Skeletal muscle satellite cell (primary cell): ENCODE measurements around the gene HSD17B13.

GRCh38 chr4:85953475-85953905, 406.4 kb downstream of the MAPK10 start:
- CAGE, long polyA plus RNA = no peak

DNA sequence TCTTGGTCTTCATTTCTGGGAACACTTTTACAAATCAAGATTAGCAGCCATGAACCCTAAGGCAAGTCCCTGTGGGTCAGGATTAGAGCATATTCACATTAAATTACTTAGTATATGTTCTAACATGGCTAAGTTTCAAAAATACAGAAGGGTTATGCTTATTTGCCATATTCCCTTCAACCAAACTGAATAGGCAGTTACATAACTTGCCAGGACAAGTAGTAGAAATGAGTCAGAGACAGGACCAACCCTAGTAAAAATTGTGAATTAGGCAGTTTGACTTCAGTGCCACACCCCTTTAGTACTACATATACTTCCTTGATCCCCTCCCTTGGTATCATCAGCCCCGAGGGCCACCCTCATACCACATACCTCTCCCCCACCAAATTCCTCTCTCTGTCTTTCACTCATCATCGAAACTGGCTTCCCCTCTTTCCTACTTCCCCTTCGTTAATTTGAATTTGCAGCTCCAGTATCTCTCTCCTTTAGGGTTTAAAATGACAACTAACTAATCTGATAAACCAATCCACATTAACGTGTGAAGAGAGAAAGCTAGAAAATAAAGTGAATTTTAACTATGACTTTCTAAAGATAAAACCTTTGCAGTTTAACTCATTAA, 8.0 kb upstream of the PTPN13 start:
- CAGE, long polyA plus RNA = no peak

GRCh38 chr4:86935266-86936045, 645 bp downstream of the AFF1 start:
- CAGE, long polyA plus RNA = no peak

DNA sequence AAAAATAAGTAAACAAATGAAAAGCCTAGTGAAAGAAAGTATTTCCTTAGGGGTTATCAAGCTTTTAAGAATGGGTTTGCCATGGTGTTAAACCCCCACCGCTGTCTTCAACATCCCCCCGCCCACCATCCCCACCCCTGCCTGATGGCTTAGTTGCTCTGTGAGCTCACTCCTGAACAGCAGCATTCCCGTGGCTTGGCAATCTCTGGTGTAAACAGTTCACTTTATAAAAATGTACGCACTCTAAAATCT, 122.9 kb downstream of the AFF1 start:
- CAGE, long polyA plus RNA = no peak

DNA sequence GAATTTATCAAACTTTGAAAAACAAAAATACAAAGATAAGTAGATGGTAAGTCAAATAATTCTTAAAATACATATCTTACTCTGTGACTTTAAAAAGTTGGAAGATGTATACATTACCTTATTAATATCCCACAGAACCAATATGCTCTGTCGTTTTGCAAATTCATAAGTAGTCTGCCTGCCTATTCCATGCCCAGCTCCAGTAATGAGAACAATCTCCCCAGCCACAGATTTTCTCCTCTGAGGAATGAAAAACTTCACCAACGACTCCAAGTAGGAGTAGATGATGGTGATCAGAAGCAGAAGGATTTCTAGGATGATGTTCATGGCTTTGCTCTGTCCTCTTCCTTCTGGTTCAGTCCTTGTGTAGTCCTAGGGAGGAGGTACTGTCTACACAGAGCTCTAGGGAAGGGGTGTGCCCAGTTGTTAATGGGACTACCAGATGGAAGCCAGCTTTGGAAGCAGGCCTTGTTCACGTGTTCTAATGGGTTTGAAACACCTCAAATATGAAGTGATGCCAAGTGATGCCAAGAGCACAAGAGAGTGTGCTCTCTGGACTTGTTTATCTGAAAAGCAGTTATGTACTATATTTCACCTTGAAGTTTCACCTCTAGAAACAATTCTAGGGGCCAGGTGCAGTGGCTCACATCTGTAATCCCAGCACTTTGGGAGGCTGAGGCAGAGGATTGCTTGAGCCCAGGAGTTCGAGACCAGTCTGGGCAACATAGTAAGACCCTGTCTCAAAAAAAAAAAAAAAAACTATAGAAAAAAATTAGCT, at the start of gene HSD17B13:
TSS of gene HSD17B13 (minus strand) at position 368 of the 778 bp plus-strand sequence.
- CAGE, long polyA plus RNA = no peak

- CAGE, long polyA plus RNA = no peak
Observed at GRCh38 chr4:87332632-87333575, 10.2 kb upstream of the HSD17B13 start.

- CAGE, long polyA plus RNA = no peak
Observed at GRCh38 chr4:87389917-87390501, 979 bp downstream of the HSD17B11 start.

GRCh38 chr4:87524353-87524903, 4.7 kb downstream of the SPARCL1 start:
- CAGE, long polyA plus RNA = no peak

DNA sequence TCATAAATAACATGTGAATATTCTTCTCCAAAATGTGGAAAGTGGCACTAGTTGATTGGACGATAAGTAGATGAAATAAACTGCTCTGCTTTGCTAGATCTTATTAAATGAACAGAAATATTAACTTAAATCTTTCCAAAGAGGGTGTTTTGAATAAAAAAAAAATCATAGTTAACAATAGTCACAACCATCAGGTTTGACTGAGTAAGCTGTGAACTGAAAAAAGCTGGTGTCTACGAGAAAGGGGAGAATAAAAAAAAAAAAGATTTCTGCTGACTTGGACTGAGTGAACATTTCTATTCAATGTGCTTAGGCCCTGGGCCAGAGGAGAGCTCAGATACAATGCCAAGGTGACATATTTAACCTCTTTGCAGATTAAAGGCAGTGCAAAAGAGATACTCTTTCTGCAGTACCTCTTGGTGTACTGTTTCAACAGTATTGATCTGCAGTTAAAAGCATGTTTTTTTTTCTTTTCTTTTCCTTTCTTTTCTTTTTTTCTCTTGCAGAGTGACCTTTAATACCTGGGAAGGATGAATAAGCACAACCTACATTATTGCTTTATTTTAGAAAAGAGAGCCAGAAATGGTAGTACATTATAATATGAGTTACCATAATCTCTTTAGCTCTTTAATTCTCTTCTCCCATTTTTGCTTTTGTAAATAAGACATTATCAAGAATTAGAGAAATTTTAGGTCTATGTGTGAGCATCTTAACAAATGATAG, 1.3 kb downstream of the SPARCL1 start:
- CAGE, long polyA plus RNA = no peak

DNA sequence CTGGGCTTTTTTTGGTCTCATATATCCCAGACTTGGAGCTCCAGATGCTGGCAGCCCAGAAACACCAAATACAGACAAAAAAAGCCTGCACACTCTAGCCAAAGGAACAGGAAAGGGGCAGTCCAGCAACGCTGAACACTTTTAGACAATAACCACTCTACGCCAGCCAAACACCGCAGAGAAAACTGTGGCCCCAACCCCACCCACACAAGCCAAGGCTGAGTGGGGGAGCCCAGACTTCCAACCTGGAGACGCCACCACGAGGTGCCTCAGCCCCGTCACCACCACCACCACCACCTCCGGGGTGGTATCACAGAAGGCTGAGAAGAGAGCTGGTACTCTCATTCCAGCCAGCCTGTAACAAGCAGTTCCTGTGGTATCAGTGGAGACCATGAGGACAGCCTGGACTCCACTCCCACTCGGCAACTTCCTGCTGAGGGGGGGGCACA, 22.8 kb downstream of the MEPE start:
- CAGE, long polyA plus RNA = no peak

GRCh38 chr4:88042996-88043805, 35.8 kb downstream of the PKD2 start:
- CAGE, long polyA plus RNA = no peak

DNA sequence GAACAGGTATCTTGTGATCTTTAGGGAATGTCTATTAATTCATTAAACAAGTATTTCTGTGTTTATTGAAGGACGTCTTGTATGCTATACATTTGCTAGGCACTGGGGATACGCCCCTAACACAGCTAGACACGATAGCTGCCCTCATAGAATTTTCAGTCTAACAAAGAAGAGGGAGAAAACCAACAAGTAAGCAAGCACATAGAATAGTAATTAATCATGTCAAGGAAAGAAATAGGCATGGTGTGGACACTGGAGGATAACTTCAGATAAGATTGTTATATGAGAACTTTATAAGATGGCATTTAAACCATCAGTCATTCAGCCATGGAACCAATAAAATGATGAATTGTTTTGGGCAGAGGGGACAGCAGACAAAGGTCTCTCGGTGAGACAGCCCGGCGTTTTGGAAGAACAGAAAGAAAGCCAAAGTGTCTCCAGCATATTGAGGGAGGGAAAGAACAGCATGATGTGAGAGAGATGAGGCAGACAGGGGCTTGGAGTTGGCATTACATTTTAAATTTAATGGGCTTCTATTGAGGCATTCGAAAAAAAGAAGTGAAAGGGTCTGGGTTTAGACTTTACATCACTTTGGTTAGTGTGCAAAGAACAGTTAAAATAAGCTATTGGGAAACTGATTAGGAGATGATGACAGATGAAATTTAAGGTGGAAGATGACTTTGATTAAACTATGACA, 843 bp upstream of the PPM1K start:
- CAGE, long polyA plus RNA = no peak

DNA sequence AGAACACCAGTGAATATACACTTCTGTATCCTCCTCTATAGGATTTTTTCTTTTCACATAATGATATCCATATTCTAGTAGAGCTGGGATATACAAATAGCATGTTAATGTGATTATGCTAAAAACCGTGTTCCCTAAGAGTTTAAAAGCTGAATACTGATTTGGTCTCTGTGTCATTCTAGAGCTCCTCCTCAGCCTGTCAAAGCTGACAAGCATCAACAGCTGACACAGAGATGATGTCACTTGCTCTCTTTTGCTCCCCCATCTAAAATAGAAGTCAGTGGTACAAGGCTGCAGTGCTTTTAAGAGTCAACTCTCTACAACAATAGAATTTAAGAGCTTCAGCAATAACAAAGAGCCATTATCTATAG, 17.1 kb upstream of the HERC3 start:
- CAGE, long polyA plus RNA = no peak

DNA sequence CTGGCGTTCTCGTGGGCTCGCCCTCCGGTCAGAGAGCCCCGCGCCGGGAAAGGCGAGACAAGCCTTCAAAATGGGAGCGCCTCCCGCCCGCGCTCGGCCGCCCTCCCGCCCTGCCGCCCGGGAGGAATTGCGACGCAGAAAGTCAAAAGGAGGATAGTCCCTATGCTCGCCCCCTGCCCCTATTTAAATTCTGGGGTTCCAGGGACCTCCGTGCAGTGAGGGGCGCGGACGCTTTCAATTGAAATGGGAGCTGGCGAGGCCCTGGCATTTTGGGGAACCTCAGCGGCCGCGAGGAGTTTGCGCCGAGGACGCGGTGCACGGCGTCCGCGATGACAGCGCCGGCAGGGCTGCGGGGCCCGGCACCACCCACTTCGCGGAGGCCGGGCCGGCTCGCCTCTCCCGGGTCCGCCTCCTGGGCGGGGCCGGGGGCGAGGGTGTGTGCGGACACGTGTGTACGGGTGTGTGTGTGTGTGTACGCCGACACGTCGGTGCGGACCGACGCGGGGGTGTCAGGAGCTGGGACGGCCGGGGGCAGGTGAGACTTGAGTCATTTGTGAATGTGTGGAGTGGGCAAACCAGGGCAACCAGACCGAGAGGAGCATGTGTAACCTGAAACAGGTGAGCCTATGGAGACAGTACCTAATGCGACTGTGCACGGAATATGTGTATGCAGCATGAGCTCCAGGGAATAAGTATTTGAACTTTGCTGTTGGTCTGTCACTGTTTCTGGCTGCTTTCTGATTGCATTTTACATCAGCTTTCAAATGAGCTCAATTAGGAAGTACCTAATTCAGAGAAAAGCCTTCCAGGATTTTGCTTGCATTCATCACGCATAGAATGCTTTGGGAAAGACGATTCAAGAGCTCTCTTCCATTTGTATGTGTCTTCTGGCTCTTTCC, 772 bp downstream of the HERC3 start:
- CAGE, long polyA plus RNA = no peak

- CAGE, long polyA plus RNA = no peak
Observed at GRCh38 chr4:88802587-88802874, 104.9 kb upstream of the NAP1L5 start.

GRCh38 chr4:89221156-89221602, 86.4 kb downstream of the GPRIN3 start:
- CAGE, long polyA plus RNA = no peak

GRCh38 chr4:89248498-89249365, 58.9 kb downstream of the GPRIN3 start:
- CAGE, long polyA plus RNA = no peak

DNA sequence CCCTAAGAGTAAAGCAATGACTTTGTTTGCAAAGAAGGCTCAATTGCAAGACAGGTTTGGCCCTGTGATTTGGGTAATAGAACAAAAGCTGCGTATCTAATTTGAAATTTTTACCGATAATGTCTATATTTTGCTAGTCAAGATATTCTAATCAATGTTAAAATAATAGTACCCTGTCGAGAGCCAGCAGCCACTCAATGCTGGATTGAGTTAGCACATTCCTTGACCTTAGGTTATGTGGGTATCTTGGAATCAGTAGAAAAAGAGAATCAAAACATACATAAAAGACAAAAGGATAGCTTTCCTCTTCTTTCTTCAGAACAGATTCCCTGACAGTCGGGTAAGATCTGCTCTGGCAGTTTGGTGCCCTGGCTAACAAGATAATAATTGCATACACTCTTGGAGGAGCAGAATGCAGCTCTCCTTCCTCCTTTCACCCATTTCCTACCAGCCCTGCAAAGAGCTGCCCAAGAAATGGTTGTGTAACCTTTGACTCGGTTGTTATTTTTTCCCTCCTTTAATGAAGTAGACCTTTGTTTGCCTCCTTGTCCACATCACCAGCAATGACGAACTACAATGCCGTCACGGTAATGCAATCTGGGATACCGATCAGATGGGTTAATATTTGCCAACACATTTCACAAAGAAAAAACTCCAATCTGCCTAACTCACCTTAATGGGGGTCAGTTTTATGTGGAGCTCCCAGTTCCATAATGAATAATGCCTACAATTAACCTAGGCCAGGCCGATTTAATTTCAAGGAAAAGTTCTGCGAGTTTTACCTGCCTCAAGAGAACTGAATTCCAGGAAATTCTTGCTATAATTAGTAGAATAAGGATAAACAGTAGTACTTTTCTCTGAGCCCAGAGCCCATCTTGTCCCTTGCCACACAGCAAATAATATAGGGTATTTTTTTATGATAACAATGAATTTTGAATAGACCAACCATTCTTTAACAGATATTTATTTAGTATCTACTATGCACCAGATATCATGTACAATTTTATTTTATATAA, 32.1 kb downstream of the GPRIN3 start:
- CAGE, long polyA plus RNA = no peak

GRCh38 chr4:89297532-89298697, 9.7 kb downstream of the GPRIN3 start:
- CAGE, long polyA plus RNA = no peak

DNA sequence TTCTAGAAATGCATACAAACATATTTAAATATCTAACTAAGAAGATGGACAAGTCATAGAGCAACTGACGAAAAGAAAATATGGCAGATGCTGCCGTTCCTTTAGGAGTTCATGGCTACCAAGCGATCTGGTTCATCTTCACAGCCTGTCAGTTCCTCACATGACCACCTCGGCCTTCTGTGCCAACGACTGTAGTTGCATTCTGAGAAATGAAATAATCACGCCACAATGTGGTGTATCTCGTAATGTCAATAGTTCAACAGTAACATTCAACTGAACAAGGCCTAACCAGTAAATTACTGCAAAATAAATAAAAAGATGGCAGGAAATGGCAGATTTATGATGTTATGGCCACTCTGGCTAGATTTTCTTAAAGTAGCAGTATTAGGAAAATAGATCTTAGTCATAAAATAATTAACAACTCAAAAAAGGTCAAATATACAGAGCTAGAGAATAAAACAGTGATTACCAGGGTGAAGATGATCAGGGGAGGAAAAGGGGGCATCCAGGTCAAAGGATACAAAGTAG, 4.4 kb downstream of the GPRIN3 start:
- CAGE, long polyA plus RNA = no peak